Ureter (tissue), 1 donor: ENCODE results near the gene GNG12.

- PRO-cap = no peak
These were observed 258.8 kb upstream of the SGIP1 start for GRCh38 chr1:66275138-66275528.

- PRO-cap = no peak
These were observed 258.3 kb upstream of the SGIP1 start for GRCh38 chr1:66275529-66276153.

DNA sequence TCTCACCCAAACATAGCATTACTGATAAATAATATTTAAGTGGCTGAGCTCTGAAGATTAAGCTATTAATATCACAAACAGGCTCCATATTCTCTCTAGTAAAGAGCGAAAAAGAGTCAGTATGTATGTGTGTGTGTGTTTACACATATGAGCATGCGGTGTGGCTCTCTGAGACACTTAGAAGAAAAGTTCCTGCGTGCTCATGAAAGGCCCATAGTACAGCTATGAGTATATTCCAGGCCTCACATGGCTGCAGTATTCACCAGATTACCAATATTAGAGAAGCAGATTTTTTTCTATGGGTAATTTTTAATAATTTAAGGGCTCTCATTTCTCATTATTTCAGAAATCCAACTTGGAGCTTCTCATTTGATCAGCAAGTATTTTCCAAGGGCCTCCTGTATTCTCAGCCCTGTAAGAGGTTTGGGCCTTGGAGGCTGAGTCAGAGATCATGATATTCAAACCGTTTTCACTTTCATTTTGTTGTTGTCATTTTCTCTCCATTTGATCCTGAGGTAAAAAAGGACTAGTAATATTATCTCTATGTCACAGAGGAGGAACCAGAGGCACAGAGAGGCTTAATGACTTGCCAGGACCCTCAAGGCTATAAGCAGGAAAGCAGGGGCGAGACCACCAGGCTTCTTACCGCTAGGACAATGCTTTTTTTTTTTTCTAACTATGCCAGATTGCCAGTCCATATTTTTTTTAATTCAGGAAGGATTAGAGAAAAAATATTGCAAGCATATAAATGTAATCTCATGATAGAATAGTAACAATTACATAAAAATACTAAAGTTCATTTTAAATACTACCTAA lies 232.8 kb upstream of the SGIP1 start:
- PRO-cap = no peak

GRCh38 chr1:66316417-66317359 lies 217.3 kb upstream of the SGIP1 start:
- PRO-cap = no peak

DNA sequence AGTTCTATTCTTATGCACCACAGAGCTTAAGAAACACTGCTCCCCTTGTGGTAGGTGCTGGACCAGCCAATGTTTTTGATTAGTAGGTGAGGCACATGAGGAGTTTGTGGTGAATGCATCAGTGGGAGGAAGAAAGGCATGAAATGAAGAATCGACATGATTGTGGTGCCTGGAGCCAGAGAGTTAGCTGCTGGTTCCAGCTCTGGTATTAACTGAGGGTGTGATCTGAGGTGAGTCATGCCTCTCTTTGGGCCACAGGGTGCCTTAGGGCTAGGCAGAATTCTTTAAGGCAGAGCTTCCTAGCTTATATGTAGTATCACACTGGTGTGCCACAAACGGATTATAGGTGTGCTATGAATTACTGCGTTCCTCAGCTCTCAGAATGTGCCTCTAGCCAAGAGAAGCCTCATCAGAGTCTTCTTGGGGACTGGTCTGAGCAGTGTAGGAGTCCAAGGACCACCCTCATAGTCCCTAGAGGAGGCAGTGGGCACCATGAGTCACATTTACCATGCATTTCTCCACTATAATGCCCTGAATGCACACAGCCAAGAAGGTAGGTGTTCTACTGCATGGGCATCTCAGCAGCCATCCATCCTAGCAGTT lies 97.4 kb upstream of the SGIP1 start:
- PRO-cap = no peak

GRCh38 chr1:66981079-66982386 lies 56.7 kb downstream of the MIER1 start:
- PRO-cap = no peak

DNA sequence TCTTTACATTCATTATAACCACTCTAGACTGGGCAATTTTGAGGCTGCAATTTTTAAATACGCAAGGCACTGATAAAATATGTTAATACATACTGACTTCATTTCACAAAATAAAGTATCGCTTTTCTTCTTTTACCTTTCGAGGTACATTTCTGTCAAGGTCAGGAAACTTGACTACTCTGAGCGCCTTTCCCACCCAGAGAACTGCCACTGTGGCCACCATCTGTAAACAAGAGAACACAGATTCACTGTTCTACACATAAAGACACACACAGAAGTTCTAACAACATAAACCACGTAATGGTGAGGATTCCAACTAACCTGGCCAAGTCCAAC lies 1.3 kb downstream of the SLC35D1 start:
- PRO-cap = no peak

DNA sequence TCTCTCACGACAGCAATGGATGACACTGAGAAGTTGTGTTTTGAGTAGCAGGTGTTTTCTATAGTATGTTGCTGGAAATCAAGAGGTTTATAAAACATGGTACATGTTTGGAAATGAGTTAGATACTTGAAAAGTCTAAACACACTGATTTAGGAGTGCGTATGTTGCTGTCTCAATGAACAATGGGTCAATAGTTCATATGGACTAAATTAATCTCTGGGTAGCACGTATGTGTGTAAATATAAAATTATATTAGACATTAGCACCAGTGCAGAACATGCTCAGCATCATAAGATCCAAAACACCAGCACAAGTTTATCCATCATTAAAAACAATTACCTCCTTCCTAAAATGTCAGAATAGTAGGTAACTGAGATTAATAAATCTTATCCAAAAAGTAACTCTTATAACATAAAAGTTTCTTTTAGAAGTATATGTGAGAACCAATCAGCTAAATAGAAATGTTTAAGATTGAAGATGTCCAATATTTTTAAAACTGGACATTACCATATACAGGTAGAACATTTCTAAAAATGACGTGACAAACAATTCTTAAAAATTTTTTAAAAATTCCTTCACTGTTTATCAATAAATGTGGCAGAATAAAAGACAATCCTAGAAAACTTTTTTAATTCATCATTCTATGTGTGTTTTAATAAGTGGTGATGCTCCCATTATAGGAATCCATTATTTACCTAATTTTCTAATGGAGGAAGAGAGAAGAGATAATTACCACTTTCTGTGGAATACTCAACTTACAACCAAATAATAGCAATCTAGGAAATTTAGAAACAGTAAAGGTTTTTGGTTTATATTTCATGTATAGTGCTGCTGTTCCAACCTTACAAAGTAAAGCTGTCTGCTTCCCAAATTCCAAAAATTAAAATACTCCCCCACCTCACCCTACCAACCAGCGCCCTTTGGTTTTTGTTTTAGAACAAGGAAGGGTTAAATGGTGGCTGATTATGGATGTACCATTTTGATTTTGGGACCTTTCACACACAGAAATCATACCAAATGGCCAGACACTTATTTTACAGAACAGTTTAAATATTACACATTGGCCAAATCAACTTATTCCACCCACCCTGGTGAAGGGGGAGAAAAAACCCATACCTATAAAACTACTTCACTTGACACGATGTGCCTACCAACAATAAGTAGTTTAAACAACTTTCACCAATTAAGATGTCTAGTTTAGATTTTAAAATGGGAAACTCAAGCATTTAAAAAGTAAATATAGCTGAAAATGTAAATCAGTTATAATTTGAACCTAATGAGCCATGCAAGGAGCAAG lies 18.5 kb downstream of the SERBP1 start:
- PRO-cap = no peak

GRCh38 chr1:67521845-67522409 lies 91.7 kb upstream of the SERBP1 start:
- PRO-cap = no peak

DNA sequence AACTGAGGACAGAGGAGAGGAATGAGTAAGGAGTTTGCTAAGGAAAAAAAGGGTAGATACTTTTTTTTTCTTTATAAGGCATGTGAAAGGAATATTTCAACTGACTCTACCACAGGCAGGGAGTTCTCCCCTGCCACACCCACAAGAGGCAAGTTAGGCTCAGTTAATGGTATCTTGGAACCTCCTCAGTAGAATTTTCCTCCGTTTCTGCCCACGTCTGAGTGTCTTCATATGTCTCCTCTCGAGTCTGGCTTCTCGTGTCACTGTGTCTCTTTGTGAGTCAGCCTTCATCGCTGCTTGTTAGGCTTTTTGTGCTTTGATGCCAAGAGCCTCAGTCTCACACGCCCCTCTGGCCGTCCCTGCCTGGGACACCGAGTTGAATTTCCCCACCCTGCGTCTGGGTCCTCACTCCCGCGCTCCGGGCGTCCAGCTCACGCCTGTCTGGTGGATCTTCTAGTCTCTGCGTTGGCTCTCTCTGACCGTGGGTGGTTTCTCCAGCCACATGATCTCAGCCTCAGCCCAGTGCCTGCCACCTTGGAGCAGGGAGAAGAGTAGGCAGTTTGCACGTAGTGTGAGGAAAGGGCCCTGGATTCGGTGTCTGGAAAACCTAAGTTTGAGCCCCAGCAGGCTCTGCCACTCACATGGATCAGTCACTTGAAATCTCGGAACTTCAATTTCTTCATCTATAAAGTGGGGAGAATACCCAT lies 125.7 kb upstream of the GADD45A start:
- PRO-cap = no peak

- PRO-cap = no peak
These were observed 123.2 kb upstream of the GADD45A start for GRCh38 chr1:67561533-67562375.

DNA sequence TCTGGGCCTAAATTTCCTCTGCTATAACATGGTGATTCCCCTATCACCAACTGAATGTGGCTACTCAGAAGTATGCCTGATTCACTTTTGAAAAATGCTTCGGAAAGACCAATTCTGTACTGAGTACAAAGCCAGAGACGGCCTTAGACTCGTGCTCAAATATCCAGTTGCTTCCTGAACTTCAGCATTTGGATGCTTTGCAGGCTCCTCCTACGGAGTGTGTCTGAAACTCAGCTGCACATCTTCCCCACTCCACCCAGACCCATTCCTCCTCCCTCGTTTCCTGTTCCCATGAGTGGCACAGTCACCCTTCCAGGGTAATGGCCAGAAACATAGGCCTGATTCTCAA lies 98.4 kb upstream of the GADD45A start:
- PRO-cap = no peak

GRCh38 chr1:67647193-67647406 lies 37.9 kb upstream of the GADD45A start:
- PRO-cap = no peak

DNA sequence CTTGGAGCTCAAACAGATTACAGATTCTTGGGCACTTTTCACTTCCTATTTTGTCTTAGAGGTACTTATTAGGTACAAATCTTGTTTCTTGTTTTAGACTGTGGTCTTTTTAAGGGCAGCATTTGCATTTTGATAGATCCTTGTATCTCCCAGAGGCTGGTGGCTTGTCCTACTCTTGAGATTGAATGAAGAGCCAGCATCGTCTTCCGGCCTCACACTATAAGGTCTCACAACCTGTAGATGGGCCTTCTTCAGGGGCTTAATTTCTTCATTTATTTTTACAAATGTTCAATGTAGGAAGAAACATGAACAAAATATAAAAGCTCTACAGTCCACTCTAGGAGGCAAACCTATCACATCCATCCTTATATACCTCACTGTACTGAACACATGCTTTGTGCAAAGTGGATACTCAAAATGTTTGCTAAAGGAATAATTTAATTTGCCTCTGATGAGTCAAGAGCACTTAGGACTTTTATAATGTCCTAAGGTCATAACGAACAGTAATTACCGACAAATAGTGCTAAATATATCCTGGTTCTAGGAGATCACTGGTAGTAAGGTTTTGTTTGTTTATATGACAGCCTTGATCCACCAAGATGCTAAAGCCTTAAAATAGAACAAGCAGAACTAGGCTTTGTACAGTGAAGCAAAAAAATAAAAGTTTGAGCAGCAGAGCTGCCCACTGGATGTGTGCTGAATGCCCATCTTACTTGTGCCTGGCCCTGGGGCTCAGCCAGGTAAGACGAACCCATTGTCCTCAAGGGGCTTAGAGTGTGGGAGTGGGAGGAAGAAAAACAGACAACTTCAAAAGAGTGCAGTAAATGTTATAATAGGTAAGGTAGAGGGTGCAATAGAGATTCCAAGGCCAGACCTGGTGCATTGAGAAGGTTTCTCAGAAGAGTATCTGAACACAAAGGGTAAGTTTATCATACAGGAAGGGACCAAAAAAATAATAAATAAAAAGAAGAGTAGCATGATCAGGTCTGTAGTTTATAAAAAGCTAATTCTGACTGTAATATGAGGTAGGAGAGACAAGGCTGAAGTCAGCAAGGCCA lies 70.6 kb downstream of the GADD45A start:
- PRO-cap = no peak

DNA sequence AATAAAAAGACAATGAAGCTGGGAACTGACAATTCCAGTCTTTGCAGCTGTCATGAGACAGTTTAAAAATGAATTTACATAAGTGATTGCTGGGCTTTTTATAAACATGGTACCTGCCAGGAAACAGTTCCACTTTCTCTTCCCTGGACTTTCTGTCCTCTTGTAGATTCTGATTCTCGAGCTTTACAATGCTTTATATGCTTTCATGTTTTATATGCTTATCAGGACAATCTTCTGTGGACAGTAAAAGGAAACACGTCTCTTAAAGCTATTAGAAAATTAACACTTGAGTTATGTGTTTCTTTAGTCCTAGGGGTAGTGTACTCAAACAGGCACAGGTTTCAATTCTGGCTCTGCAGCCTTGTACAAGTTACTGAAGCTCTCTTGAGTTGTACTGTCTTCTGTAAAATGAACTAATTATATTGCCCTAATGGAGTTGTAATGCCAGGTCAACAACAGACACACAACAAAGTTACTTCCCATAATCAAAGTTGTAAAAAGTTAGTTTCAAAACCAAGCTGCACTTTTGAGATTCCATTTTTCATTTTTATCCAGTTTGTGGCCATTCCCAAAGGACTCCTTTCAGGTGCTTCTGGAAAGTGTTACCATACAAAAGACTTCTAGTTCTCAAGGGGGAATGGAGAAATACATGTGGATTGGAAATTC lies 18.7 kb downstream of the GNG12 start:
- PRO-cap = no peak

- PRO-cap = bidirectional peak, plus-strand start at chr1:67833573, minus-strand start at chr1:67833438
These were observed at the start of gene GNG12 for GRCh38 chr1:67832996-67834078. Gene GNG12 (minus strand): TSS chr1:67833467.

DNA sequence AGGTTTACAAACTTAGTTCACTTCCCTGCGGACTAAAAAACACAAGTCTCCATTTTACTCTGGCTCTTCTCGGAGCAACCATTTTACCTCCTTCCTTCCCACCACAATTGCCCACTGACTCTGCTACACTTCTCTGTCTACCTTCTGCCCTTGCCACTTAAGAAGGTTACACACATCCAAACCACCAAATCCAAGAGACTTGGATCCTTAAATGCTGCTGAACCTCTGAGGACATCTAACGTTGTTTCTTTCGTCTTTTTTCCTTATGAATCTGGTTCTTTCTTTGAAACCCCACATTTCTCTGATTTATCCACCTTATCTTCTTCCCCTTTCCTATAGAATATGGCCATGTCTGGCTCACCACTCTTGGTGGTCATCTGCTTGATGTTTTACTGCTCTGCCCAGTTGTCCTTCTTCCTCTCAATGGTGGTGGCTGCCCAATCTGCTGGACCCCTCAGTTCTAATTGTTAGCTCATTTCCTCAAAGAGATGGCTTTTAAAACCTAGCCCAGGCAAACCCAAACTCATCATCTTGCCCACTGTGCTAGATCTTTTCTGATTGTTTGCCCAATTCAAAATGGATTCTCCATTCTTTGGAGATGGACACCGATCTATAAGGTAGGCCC lies 72.8 kb upstream of the DIRAS3 start:
- PRO-cap = no peak

GRCh38 chr1:68159467-68160000 lies 72.8 kb downstream of the WLS start:
- PRO-cap = no peak

GRCh38 chr1:68161848-68162387 lies 70.4 kb downstream of the WLS start:
- PRO-cap = no peak

GRCh38 chr1:70037952-70038557 lies 167.3 kb downstream of the LRRC40 start:
- PRO-cap = no peak